Metastatic Pancreatic Carcinoma in the Ovary (tissue), 1 donor: Measurements from ENCODE around the gene GINS2.

DNA sequence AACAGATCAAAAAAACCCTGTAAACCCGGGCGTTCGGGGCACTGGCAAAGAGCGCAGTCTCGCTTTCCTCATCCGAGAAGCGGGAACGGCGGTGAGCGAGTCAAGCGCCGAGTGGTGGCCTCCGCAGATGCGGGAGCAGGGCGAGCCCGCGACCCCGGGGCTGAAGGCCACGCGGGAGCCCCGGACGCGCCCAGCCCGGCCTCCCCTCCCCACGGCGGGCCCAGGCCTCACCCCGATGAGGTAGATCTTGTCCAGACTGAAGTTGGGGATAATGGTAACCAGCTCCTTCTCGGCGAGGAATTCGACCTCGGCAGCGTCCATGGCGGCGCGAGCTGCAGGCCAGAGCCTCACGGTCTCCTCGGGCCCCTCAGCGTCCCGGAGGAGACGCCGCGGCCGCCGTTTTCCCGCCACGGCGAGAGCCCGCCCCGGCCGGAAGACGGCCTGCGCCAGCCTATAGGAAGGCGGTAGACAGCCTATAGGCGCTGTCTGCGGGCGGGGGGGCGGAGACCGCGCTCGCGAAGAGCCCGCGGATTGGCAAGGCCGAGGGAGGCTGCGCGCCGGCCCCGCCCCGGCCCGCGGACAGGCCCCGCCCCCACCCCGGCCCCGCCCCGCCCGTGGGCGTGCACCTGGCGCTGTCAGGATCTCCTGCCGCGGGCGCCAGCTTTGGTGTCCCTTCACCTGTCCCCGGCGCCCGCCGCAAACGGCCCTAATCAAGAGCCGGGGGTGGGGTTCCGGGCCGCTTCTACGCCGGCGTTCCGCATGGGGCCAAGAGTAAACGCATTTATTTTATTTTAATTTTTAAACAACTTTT is at the start of gene GINS2:
Gene GINS2, minus strand, starts transcription at position 377 of the 811 bp plus-strand sequence.
- PRO-cap, result bidirectional peak, plus-strand start at position 638 of the sequence, minus-strand start at position 375 of the sequence

DNA sequence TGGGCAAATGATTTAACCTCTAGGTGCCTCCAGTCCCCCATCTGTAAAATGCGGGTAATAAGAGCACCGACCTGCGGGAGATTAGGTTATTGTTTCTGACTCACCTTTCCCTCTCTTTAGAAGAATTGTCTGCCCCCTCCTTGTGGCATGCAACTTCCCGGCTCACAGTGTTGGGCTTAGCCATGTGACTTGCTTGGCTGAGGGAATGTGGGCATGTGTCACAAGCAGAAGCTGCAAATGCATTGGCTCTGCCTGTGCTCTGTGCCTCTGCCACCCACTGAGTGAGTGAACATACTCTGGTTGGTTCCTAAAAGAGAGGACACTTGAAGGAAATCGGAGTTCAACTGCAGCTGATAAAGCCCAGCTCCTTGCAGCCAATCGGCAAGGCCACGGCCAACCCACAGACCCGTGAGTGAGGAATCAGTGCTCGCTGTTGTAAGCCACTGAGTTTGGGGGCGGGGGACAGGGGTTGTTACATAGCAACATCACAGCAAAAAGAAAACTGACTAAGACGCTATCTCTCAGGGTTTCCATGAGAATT is 10.8 kb upstream of the GINS2 start:
- PRO-cap, result no peak

- PRO-cap, result no peak
Measured at GRCh38 chr16:85759051-85759501, 8.2 kb upstream of the C16orf74 start.

DNA sequence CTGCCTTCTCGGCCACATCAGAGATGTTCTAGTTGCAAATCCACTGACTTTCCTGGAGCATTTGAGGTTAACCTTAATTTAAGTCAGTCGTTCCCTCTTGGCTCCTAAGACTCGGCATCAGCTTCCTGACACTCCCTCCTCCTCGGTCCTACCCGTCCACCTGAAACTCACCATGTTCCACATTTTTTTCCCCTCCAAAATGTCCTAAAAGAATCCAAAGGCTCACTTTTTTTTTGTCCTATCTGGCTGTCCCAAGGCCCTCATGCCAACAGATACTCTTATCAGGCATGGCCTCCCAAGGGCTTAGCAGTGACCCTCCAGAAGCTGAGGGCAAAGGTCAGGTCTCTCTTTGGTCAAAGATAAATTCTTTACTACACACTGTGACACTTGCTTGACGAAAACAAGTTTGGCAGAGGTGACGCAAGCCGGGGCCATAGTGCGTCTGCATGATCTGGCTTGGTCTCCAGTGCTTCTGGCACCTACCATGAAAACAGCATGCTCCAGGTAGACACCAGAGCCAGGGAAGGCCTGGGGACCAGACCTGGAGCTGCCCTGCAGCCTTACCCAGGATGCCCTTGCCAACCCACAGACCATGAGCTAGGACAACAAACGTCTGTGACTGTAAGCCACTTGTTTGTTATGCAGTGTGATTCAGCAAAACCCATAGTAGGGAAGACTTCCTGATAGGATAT is 48.6 kb upstream of the IRF8 start:
- PRO-cap, result no peak

GRCh38 chr16:85906230-85906776 is 7.3 kb downstream of the IRF8 start:
- PRO-cap, result no peak

- PRO-cap, result no peak
Measured at GRCh38 chr16:85911062-85911798, 12.3 kb downstream of the IRF8 start.

DNA sequence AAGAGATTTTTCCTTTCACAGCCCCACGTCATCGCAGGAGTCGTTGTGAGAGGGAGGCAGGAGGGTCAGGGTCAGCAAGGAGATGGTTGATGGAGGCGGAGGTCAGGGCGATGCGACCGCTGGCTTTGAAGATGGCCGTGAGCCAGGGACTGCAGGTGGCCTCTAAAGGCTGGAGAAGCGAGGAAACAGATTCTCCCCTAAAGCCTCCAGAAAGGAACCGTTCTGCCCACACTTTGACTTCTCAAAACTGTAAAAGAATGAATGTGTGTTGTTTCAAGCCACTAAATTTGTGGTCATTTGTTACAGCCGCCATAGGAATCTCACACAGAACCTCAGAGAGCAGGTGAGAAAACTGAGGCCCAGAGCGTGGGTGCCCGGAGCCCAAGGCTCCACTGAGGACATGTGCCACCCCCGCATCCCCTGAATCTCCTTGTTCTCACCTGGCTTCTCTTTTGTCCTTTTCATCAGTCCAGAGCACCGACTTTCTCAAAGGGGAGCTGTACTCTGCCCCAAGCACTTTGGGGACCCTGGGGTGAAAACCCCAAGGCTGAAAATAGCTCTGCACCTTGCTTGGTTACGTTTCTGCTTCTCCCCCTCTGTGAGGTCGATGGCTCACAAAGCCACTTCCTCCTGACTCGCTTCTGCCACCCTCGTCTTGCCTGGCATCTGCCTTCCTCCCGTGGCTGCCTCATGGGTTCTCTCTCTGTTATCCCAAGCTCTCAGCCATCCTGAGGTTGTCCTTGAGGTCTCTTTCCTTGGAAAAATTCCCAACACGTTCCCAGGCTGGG is 36.9 kb downstream of the IRF8 start:
- PRO-cap, result no peak

- PRO-cap, result no peak
Measured at GRCh38 chr16:85983068-85983915, 84.3 kb downstream of the IRF8 start.

- PRO-cap, result unidirectional peak, plus-strand start at chr16:85984939; unidirectional peak, minus-strand start at chr16:85985216; unidirectional peak, minus-strand start at chr16:85985248; unidirectional peak, minus-strand start at chr16:85985386
Measured at GRCh38 chr16:85984773-85985562, 86.0 kb downstream of the IRF8 start.

GRCh38 chr16:86198287-86199200 is 299.6 kb downstream of the IRF8 start:
- PRO-cap, result no peak

DNA sequence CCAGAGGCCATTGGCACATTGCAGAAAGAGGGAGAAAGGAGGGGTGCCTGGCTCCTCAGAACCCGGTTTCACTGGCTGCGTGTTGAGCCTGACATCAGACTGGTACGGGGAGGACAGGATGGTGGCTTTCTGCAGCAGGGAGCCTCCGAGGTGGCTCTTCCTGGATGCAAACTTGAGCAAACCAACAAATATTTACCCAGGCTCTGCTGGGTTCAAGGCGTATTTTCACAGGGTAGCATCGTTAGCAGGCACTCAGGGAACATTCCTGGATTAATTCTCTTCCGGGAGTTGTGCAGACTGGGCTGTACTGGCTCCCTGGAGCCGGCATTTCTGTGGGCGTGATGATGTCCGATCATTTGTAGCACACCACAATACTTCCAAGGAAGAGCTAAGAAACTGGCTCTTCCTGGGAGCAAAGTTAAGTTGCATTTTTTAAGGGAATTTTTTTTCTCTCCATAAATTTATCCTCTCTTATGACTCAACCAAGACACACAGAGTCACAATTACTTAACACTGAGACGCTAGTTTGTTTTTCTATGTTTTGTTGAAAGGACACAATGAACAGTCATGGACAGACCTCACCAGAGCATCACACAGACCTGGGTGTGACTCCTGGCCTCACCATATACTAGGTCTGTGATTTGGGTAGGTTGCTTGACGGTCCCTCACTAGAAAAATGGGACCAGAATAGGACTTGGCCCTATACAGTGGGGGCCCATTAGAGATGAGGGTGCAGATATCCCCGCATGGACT is 211.6 kb upstream of the FOXF1 start:
- PRO-cap, result no peak

DNA sequence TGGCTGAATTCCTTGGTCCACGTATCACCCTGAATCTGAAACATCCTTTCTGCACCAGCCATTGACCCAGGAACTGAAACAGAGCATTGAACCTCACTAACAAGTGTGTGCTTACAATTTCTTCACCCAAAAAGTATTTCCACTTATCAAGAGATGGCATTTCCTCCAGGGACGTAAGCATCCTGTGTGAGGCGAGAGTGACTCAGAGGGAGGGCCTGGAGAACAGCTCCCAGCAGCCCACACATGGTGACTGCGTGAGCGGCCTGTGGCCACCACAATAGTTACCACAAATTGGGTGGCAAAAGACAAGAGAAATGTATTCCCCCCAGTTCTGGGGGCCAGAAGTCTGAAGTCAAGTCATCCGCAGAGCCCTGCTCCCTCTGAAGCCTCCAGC is 122.9 kb upstream of the FOXF1 start:
- PRO-cap, result no peak

DNA sequence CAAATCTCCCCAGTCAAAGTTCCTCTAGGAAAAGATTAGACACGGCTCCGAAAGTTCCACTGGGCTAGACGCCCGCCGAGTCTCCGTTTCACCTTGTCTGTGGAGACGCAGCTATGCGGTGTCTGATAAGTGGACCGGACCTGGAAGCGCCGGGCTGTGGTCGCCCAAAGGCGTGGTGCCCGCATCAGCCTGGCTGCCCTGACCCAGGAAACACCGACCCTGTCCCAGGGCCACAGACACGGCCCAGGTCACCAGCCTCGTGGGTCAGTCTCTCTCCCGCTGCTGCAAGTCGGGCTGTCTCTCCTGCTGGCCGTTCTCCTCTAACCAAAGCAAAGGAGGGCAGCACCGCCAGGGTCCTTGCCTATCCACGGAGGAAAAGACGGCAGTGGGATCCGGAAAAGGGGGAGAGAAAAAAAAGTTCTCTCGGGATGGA is 14.0 kb upstream of the FOXF1 start:
- PRO-cap, result no peak

DNA sequence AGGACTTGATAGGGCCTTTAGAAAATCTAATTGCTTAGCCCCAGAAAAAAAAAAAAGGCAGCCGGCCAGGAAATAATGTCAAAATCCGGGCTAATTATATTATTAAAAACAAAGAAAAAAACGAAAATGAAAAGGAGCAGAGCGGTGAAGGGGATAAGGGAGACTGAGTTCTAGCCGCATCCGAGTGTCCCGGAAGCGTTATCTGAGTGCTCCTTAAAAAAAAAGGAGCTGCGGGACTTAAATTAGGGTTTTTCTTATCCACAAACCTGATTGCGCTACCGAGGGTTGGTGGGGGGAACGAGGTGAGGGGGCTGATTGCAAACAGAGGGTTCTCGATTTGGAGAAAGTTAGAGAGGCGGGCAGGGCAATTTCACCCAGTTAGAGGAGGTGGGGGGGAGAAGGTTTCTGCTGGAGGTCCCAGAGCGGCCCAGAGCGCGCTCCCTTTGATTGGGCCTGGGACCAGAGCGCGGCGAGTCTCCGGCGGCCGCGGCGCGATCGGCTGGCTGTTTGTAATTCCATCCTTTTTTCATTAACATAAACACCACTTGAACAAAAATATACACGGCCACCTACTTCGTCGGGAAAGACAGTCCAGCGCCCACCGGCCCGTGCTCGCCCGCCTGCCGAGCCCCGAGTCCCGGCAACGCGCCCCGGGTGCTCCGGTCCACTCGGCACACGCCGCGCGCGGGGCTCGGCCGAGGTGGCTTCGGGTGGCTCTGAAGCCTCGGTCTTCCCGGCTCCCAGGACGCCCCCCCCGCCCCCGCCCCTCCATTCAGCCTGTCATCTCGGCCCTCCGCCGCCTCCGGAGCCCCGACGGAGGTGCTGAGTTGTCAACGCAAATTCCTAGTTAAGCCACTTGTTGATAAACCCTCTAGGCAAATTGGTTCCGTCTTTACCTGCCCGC is 13.4 kb upstream of the FOXF1 start:
- PRO-cap, result no peak

DNA sequence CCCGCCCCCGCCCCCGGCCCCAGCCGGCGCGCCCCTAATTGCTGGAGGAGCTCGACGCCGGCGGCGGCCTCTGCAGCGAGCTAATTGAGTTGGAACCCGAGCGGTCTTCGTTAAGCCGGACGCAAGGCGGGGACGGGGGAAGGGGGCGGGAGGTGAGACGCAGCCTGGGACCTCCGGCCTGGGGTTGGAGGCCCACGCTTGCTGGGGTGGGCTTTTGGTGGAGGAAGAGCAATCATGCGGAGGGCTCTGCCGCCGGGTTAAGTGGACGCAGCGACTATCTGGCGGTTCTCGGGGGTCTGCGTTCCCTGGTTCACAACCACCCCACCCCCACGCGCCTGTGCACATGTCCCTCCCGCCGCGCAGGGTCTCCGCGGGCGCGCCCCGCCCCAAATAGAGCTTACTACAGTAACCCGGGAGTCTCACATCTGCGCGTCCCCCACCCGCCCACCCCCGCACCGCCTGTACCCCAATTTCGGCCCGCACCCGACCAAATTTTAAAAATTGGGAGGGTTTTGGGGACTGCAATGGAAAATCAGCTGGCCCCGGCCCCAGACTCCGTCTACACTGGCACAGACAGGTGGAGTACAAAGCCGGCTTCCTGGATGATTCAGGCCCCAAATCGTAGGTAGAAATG is 12.6 kb upstream of the FOXF1 start:
- PRO-cap, result no peak

GRCh38 chr16:86505096-86505993 is 5.0 kb upstream of the FOXF1 start:
- PRO-cap, result no peak

- PRO-cap, result no peak
Measured at GRCh38 chr16:86507894-86508961, 2.1 kb upstream of the FOXF1 start.

DNA sequence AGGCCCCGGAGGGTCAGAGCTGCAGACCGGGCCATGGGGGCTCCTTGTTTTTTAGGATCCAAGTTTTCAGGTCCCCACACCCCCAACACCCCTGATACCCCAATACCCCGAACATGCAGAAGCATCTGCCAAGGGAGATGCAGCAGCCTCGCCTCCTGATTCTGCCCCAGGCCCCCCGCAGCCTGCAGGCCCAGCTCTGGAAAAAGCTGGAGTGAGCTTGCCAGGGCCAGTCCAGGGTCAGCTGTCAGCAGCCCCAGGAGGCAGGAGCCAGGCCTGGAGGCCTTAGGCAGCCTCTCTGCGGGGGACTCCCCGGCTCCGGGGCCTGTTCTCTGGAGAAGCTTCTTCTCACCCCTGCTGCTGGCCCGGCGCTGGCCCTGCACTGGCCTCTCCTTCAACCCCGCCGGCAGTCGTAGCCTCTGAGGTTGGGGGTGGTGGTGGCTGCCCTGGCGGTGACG is 1.8 kb downstream of the FOXF1 start:
- PRO-cap, result no peak

- PRO-cap, result unidirectional peak, plus-strand start at chr16:87317017
Measured at GRCh38 chr16:87316778-87317145, 430 bp downstream of the C16orf95 start.

GRCh38 chr16:87330516-87331337 is 13.5 kb upstream of the C16orf95 start:
- PRO-cap, result no peak